ENCODE results near the gene SPIN1.

GRCh38 chr9:87147897-87148376 lies 200.6 kb upstream of the GAS1 start:
- RRBS = no CpG with 5 or more reads among the region's 10 CpGs

DNA sequence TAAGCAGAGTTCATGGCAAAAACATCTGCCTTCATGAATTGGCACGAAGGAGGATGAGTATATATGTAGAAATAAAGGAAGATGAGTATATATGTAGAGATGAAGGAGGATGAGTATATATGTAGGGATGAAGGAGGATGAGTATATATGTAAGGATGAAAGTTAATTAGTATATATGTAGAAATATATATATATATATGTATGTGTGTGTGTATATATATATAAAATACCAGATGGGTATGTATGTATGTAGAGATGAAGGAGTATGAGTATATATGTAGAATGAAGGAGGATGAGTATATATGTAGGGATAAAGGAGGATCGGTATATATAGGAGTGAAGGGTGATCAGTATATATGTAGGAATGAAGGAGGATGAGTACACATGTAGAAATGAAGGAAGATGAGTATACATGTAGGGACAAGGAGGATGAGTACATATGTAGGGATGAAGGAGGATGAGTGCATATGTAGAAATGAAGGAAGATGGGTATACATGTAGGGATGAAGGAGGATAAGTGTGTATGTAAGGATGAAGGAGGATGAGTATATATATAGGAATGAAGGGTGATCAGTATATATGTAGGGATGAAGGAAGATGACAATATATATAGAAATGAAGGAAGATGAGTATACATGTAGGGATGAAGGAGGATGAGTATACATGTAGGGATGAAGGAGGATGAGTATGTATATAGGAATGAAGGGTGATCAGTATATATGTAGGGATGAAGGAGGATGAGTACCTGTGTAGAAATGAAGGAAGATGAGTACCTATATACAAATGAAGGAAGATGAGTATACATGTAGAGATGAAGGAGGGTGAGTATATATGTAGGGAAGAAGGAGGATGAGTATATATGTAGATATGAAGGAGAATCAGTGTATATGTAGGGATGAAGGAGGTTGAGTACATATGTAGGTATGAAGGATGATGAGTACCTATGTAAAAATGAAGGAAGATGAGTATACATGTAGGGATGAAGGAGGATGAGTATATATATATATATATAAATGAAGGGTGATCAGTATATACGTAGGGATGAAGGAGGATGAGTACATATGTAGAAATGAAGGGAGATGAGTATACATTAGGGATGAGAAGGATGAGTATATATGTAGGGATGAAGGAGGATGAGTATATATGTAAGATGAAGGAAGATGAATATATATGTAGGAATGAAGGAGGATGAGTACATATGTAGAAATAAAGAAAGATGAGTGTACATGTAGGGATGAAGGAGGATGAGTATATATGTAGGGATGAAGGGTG lies 93.6 kb upstream of the CTSL start:
- RRBS = no CpG with 5 or more reads among the region's 3 CpGs

DNA sequence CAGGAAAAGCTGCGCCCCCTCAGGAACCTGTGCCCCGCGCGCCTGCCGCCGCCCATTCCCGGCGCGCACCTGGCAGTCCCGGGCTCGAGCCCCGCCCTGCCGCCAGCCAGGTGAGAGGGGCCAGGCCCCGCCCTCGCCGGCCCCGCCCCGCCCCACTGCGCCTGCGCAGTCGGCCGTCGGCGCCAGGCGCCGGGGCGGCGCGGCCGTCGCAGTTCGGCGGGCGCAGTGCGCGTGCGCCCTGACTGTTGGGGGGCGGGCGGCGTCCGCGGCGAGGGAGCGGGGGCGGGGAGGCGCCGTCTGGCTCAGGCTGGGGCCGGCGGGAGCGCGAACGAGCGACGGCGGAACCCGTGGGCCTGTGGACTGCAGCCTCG lies at the start of gene SPIN1:
TSS of gene SPIN1 (plus strand) at position 288 of the 371 bp plus-strand sequence.
- RRBS = under 1% methylated on average over 17 of the region's 57 CpGs

GRCh38 chr9:88391898-88392213 lies 3.6 kb downstream of the SPIN1 start:
- RRBS = no CpG with 5 or more reads among the region's 2 CpGs

GRCh38 chr9:88775304-88775640 lies 216.0 kb upstream of the S1PR3 start:
- RRBS = no CpG with 5 or more reads among the region's 1 CpG

- RRBS = no CpG with 5 or more reads among the region's 6 CpGs
Measured at GRCh38 chr9:88814263-88814953, 176.9 kb upstream of the S1PR3 start.

GRCh38 chr9:88932733-88933200 lies 58.5 kb upstream of the S1PR3 start:
- RRBS = no CpG with 5 or more reads among the region's 13 CpGs

DNA sequence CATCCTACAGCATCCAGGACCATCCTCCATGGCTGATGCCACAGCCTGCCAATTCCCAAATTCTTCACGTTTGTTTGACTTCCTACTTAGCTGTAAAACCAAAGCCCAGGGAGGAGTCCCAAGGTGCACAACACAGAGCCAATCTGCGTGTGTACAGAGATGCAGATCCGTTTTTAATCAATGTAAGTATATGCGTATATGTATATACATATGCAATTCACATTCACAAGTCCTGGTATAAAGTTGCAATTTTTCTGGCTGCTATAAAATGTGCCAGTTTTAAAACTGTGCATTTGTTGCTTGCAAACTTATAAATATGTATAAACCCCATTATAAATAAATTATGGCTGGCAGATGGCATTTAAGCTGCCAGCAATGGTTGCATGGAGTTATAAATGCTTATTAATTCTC lies 16.6 kb downstream of the S1PR3 start:
- RRBS = no CpG with 5 or more reads among the region's 4 CpGs

GRCh38 chr9:89176066-89176329 lies 2.6 kb downstream of the SHC3 start:
- RRBS = no CpG with 5 or more reads among the region's 4 CpGs

- RRBS = no CpG with 5 or more reads among the region's 20 CpGs
Measured at GRCh38 chr9:89180235-89181004, 1.8 kb upstream of the SHC3 start.

- RRBS = no CpG with 5 or more reads among the region's 5 CpGs
Measured at GRCh38 chr9:89319194-89319531, 863 bp downstream of the SECISBP2 start.

DNA sequence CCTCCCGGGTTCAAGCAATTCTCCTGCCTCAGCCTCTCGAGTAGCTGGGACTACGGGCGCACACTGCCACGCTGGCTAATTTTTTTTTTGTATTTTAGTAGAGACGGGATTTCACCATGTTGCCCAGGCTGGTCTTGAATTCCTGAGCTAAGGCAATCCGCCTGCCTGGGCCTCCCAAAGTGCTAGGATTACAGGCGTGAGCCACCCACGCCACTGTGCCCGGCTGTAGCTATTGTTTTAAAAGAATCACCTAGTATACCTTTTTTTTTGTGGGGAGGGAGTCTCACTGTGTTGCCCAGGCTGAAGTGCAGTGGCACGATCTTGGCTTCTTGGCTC lies 10.9 kb downstream of the SECISBP2 start:
- RRBS = no CpG with 5 or more reads among the region's 11 CpGs

- RRBS = no CpG with 5 or more reads among the region's 5 CpGs
Measured at GRCh38 chr9:89361747-89362226, 43.5 kb downstream of the SECISBP2 start.

DNA sequence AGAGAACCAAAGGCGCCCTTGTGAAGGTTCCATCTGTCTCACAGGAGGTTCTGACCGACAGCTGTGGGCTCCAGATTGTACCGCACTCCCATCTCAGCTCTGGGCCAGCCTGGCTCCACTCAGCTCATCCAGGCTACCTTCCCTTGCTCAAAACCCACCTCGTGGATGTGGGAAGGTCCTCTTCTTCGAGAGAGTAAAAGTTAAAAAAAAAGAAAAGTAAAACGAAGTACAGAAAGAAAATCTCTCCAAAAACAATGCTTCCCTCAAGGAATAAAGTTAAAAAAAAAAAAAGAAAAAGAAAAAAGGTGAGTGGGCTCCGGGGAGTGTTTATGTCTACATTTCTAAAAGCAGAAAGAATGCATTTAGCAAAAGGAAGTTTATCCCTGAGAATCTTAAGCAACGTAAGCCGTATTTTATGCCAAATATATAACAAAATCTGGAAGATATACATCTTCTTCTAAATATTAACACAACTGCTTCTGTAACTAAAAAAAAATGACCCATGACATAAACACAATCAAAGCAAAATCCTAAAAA lies 59.5 kb downstream of the SECISBP2 start:
- RRBS = no CpG with 5 or more reads among the region's 9 CpGs

DNA sequence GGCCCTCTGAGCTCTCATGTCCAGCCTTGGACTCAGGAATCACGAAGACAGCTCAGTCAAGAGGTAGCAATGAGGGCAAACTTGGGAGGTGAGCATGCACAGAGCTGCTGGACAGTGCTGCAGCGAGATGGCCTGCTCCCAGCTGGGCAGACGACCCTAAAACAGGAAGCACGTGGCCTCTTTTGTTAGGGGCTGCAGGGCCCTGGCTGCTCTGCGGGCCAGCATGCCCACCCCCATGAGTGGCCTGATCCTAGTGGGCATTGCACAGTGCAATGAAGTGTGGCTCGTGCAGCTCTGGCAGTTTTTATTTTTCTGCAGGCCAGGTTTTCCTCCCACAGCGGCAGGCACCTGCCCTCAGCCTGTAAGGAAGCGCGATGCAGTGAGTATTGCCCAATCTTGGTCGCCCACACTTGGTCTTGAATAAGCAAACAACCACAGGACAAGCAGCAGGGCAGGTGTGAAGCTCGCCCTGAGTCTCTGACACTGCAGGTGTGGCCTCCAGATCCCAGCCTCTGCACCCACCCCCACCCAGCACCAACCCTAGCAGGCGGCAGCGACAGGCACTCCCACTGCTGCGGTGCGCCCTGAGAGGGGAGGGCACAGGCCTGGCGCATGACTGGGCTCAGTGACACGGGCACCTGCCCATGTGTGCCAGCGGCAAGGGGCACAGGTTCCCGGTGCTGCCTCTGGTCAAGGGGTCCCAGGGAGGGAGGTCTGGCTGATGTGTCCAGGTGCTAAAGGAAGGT lies 60.8 kb downstream of the SEMA4D start:
- RRBS = no CpG with 5 or more reads among the region's 19 CpGs

GRCh38 chr9:89470108-89470620 lies 27.7 kb downstream of the SEMA4D start:
- RRBS = no CpG with 5 or more reads among the region's 2 CpGs

DNA sequence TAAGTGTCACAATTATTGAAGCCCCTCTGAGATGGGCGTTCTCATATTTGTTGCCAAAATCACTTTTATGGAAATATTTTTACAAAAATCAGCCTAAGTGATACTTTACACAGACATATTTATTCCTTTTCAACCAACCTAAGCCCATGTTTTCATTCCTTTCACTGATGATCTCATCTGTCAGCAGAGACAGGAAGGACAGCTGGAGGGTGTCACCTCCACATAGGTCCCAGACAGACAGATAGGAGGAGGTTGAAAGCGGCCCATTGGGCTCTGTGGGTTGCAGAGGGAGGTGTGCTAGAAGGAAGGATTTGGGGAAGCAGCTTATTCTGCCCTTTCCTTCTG lies 26.0 kb upstream of the SEMA4D start:
- RRBS = no CpG with 5 or more reads among the region's 2 CpGs

- RRBS = no CpG with 5 or more reads among the region's 8 CpGs
Measured at GRCh38 chr9:89649037-89649722, 44.4 kb downstream of the GADD45G start.

DNA sequence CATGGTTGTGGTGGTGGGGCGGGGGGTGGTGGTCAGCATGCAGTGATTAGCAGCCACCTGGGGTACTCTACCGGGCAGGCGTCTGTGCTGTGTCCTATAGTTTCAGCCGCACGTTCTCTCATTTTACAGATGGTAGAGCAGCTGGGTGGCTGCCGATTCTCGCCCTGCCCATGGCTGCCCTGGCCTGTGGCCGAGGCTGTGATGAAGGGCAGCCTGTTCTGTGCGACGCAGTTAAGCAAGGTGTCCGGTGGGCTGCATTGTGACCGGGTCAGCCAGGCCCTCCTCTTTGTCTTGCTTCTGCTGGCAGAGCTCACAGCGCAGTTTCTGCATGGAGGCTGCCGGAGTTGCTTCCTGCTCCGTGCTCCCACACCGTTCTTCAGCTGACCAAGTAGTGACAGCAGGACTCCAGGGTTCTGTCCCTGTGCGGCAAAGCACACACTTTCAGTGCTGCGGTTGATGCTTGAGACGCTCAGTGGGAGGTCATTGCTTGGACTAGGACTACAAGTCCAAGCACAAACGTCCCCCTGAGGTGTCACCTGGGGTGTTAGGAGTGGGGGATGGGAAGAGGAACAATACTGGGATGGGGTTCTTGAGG lies 57.9 kb downstream of the GADD45G start:
- RRBS = 92% methylated on average over 3 of the region's 20 CpGs

GRCh38 chr9:89666812-89667441 lies 62.1 kb downstream of the GADD45G start:
- RRBS = no CpG with 5 or more reads among the region's 9 CpGs

Data from BE2C (cell line).